Hair follicle dermal papilla cell (primary cell): ENCODE results near the gene ERBB2.

- CAGE, long polyA plus RNA = no peak
These were observed 54.2 kb downstream of the NEUROD2 start for GRCh38 chr17:39553392-39554085.

- CAGE, long polyA plus RNA = no peak
These were observed 14.6 kb downstream of the NEUROD2 start for GRCh38 chr17:39593199-39593456.

GRCh38 chr17:39617299-39618470 lies 9.1 kb upstream of the PPP1R1B start:
- CAGE, long polyA plus RNA = no peak

GRCh38 chr17:39627042-39627876 lies 507 bp downstream of the PPP1R1B start:
- CAGE, long polyA plus RNA = no peak

- CAGE, long polyA plus RNA = no peak
These were observed 13.0 kb downstream of the STARD3 start for GRCh38 chr17:39649871-39650478.

- CAGE, long polyA plus RNA = no peak
These were observed 9.3 kb downstream of the PNMT start for GRCh38 chr17:39677472-39678130.

- CAGE, long polyA plus RNA = no peak
These were observed 7.9 kb downstream of the PGAP3 start for GRCh38 chr17:39679954-39680264.

- CAGE, long polyA plus RNA = no peak
These were observed 868 bp downstream of the PGAP3 start for GRCh38 chr17:39687040-39687337.

DNA sequence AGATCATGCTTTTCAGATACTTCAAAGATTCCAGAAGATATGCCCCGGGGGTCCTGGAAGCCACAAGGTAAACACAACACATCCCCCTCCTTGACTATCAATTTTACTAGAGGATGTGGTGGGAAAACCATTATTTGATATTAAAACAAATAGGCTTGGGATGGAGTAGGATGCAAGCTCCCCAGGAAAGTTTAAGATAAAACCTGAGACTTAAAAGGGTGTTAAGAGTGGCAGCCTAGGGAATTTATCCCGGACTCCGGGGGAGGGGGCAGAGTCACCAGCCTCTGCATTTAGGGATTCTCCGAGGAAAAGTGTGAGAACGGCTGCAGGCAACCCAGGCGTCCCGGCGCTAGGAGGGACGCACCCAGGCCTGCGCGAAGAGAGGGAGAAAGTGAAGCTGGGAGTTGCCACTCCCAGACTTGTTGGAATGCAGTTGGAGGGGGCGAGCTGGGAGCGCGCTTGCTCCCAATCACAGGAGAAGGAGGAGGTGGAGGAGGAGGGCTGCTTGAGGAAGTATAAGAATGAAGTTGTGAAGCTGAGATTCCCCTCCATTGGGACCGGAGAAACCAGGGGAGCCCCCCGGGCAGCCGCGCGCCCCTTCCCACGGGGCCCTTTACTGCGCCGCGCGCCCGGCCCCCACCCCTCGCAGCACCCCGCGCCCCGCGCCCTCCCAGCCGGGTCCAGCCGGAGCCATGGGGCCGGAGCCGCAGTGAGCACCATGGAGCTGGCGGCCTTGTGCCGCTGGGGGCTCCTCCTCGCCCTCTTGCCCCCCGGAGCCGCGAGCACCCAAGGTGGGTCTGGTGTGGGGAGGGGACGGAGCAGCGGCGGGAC lies at the start of gene ERBB2:
Gene ERBB2 (plus strand): TSS at position 544 of the 831 bp plus-strand sequence.
- CAGE, long polyA plus RNA = no peak

DNA sequence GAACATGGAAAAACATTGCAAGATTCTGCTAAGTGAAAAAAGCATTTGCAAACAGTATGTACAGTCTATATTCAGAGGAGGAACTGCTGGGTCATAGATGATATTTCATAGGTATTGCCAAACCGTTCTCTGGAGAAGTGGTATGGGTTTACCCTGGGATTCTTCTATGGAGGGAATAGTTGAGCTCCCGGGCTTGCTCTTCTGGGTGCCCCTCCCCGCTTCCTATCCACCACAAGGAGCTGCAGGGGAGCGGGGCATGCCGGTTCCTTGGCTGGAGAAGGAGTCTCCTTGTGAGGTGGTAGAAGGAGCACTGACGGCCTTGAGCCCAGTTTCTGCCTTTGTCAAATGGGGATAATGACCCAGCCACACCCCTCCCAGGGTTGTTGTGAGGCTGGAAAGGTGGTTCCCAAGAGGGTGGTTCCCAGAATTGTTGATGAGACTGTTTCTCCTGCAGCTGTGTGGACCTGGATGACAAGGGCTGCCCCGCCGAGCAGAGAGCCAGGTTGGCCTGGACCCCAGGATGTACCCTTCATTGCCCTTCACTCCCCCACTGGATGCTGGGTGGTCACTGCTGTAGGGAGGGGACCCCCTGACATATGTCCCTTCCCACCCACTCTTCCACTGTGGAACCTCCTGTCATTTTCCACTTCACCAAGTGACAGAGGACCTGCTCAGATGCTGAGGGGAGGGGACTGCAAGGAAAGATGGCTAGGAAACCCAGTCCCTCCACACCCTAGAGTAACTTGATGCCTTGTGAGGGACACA lies 10.8 kb downstream of the MIEN1 start:
- CAGE, long polyA plus RNA = no peak

DNA sequence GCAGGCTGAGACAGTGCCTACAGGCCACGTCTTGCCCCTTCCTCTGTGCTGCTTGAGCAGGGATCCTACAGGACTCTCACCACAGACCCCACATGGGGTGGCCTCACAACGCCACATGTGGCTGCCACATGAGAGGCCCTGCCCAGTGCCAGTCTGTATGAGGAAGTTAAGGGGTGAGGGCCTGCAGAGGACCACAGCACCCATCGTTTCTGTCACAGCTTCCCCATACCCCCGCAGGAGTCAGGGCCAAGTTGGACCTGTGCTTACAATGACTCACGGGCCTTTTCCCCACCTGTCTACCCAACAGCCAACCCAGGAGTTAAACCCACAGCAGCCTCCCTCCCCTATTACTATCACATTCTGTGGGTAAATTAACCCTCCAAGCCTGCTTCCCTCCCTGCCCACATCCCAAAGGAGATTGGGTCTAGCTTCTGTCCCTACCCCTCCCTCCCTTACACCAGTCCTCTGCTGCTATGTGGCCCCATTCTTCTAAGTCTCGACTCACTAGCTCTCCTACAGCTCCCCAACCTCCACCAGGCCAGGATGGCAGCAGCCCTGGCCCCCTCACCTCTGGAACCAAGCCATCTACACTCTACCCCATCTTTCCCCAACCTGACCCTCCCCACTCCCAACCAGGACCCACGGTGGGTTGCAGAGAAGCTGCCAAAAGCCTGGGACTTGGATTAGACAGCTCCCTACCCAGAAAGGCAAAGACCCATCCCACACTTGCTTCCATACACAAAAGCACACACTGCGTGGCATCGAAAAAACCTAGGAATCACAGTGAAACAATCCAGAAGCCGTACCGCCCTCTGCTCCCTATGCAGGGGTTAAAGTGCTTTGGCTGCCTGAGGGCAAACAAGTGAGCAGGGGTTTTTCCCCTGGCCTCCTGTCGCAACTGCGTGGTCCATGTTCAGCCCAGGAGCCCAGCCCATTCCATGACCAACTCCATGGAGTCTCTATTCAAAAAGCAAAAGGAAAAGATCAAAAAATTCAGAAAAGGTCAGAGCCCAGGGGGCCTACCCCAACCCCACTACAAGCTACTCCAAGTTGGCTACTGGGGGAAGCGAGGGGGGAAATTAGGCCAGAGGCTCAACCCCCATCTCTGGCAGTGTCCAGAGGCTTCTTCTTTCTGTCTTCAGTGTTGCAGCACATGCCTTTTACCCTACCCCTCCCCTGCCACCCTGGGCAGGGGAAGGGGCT lies 3.3 kb upstream of the GSDMB start:
- CAGE, long polyA plus RNA = no peak

DNA sequence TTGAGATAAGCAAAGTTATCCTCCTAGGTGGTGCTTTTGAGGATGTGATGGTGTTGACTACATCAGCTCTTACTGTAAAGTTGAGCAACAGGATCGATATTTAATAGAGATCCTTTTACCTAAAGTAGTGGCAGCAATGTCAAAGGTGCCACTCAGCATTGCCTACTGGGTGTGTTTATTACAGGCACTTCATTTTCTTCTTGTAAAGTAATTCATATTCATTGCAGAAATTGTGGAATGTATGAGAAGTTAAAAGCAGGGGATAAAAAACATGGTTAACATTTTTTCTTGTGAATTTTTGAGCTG lies 1.5 kb downstream of the PSMD3 start:
- CAGE, long polyA plus RNA = no peak

DNA sequence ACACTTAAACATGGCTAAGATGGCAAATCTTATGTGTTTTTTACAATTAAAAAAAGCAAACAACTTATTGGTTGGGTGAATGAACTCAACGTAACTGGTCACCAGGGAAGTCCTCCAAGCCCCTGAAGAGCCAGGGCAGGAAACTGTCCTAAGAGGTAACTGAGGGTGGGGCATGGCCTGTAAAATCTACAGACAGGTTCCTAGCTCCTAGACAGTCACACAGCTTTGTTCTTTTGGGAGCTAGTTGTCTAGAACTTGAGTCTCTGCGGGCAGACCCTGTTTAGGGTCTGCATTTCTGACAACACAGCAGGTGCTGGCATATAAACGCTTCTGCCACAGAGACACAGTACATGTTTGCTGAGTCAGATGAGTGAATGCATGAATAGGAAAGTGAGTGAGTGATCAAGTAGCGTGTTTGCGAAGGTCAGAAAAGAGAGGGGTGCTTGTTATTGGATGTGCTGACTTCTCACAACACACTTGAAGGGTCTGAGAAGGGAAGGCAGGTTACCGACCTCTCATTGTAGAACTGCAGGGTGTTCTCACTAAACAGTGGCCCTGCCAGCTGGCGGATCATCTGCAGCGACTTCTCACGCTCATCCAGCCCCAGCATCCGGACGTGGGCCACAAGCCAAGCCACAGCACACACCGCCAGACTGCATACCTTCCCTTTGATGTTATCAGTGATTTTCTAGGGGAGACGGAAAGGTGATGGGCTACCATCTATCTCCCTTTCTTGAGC lies 10.6 kb downstream of the CSF3 start:
- CAGE, long polyA plus RNA = no peak

- CAGE, long polyA plus RNA = no peak
These were observed 17.2 kb downstream of the CSF3 start for GRCh38 chr17:40032258-40033039.

DNA sequence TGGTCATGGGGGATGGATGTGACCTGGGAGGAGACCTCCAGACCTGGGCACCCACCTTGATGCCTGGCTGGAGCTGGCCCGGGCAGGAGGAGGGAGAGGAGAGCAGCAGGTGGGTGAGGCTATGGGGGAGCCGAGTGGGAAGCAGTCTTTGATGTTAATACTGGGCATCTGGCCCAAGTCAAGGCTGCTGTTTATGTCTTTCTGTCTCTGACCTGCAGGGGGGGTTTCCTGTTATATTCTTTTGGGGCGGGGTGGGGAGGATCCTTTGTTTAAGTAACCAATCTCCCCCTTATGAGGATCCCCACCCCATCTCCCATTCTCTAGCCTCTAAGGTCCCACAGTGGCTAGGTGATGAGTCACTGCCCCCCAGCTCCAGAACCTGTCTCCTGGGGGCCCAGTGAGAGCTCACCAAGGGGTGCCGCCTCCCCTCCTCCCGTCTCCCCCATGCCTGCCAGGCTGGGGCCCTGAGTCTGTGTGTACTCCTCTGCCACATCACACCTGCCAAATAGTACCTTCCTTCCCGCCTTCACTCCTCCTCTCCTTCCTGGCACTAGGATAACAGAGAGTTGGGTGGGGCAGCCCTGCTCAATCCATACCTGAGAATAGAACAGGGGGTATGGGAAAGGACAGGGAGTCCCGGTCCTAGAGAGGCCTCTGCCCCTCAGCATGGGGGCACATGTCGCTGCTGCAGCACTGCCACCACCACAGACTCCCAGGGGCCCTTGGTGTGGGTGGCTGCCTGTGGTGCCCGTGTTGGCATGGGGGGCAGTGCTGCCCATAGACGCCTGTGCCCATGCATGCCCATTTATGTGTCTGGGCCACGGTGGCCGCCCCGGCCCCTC lies 7.2 kb downstream of the THRA start:
- CAGE, long polyA plus RNA = no peak

DNA sequence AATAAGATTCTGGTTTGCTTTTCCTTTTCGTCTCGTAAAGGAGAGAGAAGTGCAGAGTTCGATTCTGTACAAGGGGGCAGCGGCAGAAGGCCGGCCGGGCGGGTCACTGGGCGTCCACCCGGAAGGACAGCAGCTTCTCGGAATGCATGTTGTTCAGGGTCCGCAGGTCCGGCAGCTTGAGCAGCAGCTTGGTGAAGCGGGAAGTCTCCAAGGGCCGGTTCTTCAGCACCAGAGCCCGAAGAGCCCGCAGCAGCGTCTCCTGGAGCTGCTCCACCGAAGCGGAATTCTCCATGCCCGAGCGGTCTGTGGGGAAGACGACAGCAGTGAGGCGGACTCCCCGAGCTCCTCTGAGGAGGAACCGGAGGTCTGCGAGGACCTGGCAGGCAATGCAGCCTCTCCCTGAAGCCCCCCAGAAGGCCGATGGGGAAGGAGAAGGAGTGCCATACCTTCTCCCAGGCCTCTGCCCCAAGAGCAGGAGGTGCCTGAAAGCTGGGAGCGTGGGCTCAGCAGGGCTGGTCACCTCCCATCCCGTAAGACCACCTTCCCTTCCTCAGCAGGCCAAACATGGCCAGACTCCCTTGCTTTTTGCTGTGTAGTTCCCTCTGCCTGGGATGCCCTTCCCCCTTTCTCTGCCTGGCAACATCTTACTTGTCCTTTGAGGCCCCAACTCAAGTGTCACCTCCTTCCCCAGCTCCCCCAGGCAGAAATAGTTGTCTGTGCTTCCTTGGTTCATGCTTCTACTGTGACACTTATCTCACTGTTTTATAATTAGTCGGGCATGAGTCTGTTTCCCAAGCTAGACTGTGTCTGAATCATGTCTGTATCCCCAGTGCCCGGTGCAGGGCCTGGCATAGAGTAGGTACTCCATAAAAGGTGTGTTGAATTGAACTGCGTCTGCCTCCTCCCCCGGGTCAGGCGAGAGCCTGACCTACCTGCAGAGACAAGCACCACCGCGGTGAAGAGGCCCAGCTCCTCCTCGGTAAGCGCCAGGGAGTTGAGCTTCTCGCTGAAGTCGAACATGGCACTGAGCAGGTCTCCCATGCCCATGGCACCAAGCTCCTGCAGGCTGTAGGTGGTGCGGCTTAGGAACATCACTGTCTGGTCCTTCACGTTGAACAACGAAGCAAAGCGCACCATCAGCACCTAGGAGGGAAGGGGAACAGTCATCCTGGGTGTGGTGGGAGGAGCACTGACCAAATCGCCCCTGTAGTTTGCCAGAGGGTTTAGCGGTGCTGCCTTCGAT lies 7.0 kb downstream of the NR1D1 start:
- CAGE, long polyA plus RNA = no peak

DNA sequence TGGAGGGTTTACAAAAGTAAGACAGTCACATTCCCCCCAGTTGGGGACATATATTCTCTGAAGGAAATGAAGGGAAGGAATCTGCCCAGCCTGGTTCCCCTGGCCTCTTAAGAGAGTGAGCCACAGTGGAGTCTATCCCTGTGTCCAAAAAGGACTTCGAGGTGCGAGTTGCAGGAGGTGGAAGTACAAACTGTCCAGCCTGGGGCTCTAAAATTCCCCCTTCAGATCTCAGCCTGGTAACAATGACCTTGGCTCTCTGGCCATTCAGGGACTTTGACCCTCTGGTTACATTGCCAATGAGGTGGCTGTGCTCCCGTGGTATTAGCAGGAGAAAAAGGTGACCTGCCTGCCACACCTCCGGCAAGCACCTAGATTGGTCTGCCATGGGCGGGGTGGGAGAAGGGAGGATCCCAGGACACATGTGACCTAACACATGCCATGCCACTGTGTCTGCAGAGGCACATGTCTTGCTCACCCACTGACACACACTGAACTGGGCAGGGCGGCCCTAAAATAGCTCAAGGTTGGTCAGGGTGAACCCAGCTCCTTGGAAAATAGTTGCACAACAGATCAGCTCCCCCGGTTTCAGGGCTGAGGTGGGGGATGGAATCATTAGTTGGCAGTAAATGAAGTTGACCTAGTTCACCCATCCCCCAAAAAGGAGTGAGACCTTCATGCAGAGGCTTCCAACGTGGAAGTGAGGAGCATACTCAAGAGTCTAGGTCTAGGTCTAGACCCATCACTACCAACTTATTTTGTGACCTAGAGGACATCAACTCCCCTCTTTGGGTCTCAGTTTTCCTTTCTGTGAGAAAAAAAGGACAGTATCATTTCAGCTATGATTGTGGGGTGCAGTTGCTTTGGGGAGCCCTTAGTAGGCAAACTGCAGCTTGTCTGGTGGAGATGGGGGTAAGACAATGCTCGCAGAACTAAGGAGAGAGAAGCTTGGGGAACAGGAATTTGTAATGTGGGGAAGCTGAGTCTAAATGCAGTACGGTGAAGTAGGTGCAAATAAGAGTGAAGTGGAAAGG lies 2.2 kb downstream of the NR1D1 start:
- CAGE, long polyA plus RNA = no peak

- CAGE, long polyA plus RNA = no peak
These were observed 723 bp downstream of the MSL1 start for GRCh38 chr17:40122470-40122917.

DNA sequence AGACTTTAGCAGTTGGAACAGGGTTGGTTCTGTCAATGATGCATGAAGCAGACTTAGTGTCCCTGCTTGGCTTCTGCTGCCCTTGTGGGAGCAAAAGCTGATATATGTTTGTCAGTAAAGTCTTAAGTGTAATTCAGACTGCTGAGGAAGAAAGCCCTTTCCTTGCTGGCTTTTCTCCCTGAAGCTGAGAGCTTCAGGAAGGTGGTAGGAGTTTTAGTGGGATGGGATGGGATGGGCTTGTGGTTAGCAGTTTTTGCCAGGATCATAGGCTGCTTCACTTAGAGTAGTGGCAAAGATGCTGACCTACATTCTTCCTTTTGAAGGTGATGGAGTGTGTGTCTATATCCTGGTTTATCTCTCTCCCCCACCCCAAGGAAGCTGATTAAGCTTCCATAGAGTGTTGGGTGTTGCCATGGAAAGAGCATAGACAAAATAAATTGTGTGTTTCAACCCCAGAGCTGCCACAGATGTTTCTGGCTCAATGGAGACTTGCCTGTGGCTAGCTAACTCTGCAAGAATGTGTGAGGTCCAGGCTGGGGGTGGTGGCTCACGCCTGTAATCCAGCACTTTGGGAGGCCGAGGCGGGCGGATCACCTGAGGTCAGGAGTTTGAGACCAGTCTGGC lies 4.7 kb upstream of the RARA start:
- CAGE, long polyA plus RNA = no peak

DNA sequence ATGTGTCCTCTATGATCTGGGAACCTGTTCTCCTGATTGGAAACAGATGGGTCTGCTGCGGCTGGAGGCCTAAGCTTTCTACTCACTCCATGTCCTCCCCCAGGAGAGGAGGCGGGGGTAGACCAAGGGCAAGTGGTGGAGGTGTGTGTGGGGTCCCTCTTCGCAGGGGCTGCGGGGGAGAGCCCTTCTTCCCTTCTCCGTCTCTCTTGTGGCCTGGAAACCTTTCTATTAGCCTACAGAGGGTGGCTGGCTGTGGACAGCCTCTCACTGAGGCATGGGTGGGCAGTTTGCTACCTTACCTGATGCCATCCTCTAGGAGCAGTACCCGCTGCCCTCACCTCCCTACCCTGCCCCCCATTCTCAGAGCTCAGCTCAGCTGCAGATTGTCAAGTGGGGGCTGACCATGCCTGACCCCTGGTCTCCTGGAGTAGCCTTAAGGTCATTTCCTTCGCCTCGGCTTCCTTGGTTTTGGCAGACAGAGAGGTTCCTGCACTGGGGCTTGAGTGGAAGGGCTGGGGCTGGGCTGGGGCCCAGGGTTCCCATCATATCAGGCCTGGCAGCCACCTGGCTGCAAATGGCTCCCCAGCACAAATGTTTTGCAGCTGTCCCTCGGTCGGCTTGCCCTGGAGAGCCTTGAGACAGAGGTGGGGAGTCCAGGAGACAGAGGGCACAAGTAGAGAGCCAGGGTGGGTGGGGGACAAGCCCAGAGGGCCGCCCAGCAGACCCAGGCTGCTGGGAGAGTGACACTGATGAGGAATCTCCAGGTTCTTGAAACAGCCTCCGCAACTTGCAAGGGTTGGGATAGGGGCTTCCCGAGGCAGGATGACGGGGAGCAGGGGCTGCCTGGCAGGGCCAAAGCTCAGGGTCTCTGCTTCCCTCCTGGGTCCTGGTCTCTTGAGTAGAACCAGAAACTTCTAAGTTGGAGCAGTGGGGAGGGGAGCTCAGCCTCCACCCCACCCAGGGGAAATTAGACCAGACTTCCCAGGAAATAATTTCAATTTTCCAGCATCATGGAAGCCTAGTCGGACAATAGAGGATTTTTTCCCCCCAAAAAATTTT lies 19.1 kb downstream of the IGFBP4 start:
- CAGE, long polyA plus RNA = no peak